Liver (tissue), 9 donors: ENCODE measurements around a stretch of chr2.

DNA sequence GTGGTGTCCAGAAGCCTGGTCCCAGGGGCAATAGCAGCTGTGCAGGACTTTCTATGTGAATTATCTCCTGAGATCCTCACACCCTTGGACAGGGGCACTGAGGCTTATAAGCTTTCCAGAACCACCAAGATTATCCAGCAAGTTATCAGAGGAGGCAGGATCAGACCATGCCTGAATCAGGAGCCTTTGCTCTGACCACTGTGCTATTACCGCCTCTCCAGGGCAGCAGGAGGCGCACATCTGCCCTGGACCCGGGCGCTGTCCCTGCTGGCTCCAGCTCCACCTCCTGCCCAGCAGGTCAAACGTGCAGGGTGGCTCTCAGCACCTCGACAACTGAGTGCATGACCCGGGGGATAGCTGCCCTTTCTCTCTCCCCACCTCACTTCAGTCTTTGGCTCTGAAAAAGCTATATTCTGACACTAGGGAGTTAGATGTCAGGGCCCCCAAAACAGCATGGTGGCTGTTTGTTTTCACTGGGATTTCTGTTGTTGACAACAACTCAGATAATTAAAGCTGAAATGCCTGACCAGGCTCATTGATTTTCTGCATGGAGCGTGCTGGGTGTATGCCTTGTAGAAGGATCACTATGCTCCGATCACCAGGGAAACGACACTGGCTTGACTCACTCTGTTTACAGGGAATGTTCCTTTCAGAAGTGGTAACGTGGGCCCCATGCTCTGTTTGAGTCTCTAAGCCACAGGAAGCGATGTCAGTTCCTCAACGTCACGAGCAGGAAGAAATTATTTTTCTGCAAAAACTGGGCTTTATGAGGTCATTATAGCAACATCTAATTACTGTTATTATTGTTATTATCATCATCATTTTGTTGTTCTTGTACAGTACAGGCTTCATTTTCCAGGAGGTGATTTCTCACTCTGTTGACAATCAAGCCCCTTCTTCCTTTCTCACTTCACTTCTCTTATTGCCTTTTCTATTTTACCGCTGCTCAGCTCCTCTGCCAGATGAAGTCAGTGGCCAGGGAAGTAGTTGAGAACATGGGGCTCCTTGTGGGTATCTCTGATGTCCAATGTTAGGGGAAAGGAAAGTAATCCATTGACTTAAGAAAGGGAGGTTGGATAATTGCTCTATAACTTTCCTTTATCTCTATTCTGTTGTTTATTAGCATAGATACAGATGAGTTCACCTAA is 125.6 kb downstream of the PLB1 start:
- PRO-cap, 5 experiments: peak in 4 of 5 experiments; most common plus-strand start position 332 of the sequence (in 2); most common minus-strand start position 614 of the sequence (in 4)
- RAMPAGE, long total RNA, 2 experiments: no peak in any of the 2 experiments
- RRBS: 17% methylated on average over 4 of the region's 15 CpGs

- PRO-cap, 5 experiments: no peak in any of the 5 experiments
- RAMPAGE, long total RNA, 2 experiments: no peak in any of the 2 experiments
- RRBS: no CpG with 5 or more reads among the region's 1 CpG
Observed at GRCh38 chr2:28661876-28662509, 89.6 kb upstream of the PPP1CB start.

DNA sequence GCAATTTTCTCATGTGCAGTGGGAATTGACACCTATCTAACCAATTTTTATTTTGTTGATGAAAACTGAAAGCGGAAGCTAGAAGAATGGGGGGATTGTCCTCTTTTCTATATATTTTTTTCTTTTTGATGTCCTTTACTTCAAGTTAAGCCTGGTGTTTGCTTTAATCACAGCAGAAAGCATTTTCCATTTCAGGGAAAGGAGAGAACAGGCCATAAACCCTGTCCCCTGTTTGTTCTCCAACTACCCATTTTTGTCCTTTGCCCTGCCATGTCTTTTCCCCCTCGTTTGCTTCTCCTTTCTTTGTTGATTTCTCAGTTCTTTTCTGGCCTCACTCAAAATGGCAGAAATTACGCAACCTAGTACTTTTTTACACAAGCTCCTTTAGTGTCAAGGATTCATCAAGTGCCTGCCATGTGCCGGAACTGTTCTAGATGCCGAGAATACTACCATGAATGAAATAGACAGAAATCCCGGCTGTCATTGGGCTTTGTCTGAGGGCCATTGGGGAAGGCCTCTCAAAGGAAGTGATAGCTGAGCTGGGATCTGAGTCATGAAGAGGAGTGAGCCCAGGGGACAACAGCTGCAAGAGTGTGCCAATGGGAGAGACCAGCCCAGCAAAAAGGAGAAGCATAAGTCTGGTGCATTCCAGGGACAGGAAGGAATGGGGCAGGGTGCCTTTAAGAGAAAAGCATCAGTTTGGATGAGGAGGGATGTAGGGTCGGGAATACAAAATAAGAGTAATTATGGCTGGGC is 34.4 kb upstream of the PPP1CB start:
- PRO-cap, 5 experiments: peak in 3 of 5 experiments; most common plus-strand start position 549 of the sequence (in 3); most common minus-strand start position 300 of the sequence (in 1)
- RAMPAGE, long total RNA, 2 experiments: no peak in any of the 2 experiments
- RRBS: no CpG with 5 or more reads among the region's 7 CpGs

- PRO-cap, 5 experiments: no peak in any of the 5 experiments
- RAMPAGE, long total RNA, 2 experiments: no peak in any of the 2 experiments
- RRBS: no CpG with 5 or more reads among the region's 4 CpGs
Observed at GRCh38 chr2:28755395-28756110, 3.9 kb downstream of the PPP1CB start.

- PRO-cap, 5 experiments: no peak in any of the 5 experiments
- RAMPAGE, long total RNA, 2 experiments: no peak in any of the 2 experiments
- RRBS: no CpG with 5 or more reads among the region's 2 CpGs
Observed at GRCh38 chr2:29033253-29033599, 41.1 kb downstream of the PCARE start.

DNA sequence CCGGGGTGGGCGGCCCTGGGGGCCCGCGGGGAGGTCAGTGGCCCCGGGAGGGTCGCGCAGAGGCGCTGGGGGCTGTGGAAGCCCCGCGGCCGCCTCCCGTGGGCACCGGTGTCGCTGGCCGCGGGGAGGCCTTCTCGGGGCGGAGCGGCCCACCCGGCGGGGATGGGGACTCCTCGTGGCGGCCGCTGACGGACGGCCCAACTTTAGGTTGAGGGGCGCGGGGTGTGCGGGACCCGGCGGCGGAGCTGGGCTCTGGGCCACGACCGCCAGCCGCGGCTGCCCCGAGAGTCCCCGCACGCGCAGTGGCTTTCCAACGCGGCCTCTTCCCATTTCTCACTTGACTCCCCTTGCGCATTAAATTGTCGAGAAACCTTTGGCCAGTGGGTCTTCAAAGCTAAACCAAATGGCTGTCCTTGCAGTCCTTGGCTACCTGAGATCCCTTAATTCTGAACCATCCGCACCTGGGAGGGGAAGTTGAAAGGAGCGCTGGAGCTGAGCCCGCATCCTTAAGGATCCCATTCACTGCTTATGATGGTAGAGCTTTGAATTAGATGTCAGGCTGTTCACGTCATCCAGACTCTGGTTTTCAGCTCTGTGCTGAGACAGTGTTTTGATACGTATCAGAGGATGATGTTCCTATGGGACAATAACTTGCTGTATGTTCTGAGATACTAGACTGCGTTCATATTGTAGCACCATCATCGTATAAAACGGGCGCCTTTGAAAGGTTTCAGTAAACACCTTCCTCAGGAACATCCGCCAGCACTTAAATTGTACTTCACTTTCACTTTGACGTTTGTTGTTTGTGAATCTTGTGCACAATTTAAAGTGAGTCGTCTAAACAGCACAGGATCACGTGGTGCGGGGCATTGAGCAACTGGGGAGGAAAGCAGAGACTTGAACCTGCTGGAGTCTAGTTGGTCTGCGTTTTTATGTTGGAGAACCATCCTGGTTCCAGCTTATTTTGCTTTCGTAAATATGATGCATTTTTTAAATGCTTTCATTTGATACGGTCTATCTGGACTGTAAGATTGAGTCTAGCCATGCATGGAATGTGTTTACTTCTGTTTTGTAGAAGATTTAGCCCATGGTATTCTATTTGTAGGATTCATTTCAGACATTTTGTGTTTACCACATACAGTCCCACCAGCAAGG is 888 bp downstream of the CLIP4 start:
- PRO-cap, 5 experiments: peak in 3 of 5 experiments; most common plus-strand start position 916 of the sequence (in 1); most common minus-strand start position 798 of the sequence (in 2)
- RAMPAGE, long total RNA, 2 experiments: no peak in any of the 2 experiments
- RRBS: 4% methylated on average over 28 of the region's 61 CpGs

DNA sequence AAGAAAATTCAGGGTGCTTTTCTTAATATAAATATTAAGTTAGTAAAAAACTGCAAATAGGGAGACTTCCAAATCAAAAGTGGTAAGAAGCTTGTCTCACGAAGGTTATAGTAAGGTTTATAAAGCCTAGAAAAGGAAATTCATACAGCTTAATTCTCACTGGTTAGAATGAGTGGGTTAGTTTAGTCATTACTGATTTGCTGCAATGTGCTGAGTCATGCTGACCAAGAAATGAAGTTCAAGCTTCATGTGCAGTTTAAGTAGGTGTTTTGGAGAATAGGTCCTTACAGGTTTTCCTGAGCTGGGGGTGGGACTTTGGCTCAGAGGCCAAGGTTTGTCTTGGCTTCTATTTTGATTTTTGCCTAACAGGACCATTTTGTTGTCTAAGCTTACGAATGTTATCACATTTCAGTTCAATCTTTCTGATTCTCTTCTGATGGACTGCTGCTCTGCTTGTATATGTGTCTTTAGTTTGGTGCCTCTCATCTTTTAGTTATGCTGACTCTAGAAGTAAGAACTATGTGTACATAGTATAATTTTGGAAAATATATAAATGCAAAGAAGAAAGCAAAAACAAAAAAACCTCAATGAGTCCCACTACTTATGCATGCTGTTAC is 15.1 kb downstream of the CLIP4 start:
- PRO-cap, 5 experiments: no peak in any of the 5 experiments
- RAMPAGE, long total RNA, 2 experiments: no peak in any of the 2 experiments
- RRBS: no CpG with 5 or more reads among the region's 2 CpGs

DNA sequence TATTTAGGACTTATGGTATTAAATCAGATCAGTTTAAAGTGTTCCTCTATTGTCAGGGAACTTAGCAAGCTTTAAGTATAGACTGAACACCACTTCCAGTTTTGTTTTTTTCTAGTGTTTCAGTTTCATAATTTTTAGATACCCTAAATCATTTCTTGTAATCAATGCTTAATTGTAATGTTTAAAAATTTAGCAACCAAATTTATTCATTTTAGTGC is 369.1 kb downstream of the CLIP4 start:
- PRO-cap, 5 experiments: peak in 1 of 5 experiments; most common minus-strand start position 110 of the sequence (in 1)
- RAMPAGE, long total RNA, 2 experiments: no peak in any of the 2 experiments

DNA sequence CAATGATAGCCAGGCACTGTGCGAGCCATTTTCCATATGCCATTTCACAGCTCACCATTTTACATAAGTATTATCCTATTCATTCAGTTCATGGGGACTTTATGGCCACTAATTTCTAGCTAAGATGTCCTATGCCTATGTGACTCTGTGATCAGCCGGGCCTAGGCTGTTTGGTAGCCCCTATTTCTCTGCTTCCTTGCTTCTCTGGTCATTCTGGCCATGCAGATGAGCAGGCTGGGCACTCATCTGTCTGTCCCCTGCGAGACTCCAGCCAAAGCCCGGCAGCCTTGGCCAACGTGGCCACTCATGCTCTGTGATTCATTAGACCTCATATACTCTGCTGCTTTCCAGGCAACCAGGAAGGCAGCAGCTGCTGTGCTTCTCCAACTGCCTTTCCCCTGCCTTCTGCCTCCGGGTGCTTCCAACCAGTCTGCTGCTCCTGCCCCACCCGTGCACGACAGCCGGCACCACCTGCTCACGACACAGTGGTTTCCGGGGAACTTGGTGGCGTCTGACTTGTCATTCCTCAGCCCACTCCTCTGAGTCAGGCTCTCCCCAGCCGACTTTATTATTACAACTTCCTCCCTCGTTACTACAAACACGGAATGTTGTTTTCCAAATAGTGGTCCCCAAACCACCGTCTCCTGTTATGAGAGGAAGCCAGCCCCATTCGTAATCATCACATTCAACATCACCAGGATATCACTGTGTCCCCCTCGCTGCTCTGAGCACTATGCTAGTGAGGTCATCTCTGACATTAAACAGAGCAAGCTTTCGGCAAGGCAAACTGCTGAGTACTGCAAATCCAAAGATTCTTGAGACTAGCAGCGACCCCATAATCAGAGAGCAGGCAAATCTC is 392.5 kb downstream of the ALK start:
- PRO-cap, 5 experiments: no peak in any of the 5 experiments
- RAMPAGE, long total RNA, 2 experiments: no peak in any of the 2 experiments
- RRBS: 61% methylated on average over 4 of the region's 20 CpGs

GRCh38 chr2:30202079-30202574 is 29.2 kb upstream of the LBH start:
- PRO-cap, 5 experiments: no peak in any of the 5 experiments
- RAMPAGE, long total RNA, 2 experiments: no peak in any of the 2 experiments
- RRBS: no CpG with 5 or more reads among the region's 1 CpG

- PRO-cap, 5 experiments: no peak in any of the 5 experiments
- RAMPAGE, long total RNA, 2 experiments: no peak in any of the 2 experiments
- RRBS: no CpG with 5 or more reads among the region's 6 CpGs
Observed at GRCh38 chr2:30359769-30360224, 87.2 kb upstream of the LCLAT1 start.

- PRO-cap, 5 experiments: no peak in any of the 5 experiments
- RAMPAGE, long total RNA, 2 experiments: no peak in any of the 2 experiments
- RRBS: no CpG with 5 or more reads among the region's 16 CpGs
Observed at GRCh38 chr2:30361629-30362931, 85.0 kb upstream of the LCLAT1 start.

DNA sequence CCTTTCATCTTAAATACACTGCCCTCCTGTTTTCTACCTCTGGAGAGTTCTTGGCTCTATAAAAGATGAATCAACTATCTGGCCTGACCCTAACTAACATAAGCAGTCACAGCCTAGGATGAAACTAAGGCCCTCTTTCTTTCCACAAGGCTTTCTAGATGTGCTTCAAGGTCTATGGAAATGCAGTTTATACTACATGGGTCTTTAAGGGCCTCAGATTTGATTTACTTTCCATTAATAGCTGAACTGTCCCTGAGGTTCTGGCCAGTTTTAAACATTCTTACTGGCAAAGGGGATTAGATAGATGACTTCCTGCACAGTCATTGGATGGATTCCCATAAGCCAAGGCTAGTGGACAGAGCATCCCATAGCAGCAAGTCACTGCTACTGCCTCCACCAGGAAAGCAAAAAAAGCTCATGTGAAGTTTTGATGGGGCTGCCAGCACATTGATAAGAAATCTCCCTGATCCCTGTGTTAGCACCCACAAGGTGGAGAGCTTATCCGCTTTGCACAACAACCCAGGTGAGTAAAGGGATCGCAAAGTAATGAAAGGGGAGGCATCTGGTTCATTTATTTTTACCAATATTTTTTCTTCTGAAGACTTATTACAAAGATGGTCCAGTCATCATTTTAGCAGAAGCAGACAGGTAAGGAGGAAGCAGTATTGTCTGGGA is 38.0 kb upstream of the LCLAT1 start:
- PRO-cap, 5 experiments: no peak in any of the 5 experiments
- RAMPAGE, long total RNA, 2 experiments: no peak in any of the 2 experiments
- RRBS: no CpG with 5 or more reads among the region's 2 CpGs

DNA sequence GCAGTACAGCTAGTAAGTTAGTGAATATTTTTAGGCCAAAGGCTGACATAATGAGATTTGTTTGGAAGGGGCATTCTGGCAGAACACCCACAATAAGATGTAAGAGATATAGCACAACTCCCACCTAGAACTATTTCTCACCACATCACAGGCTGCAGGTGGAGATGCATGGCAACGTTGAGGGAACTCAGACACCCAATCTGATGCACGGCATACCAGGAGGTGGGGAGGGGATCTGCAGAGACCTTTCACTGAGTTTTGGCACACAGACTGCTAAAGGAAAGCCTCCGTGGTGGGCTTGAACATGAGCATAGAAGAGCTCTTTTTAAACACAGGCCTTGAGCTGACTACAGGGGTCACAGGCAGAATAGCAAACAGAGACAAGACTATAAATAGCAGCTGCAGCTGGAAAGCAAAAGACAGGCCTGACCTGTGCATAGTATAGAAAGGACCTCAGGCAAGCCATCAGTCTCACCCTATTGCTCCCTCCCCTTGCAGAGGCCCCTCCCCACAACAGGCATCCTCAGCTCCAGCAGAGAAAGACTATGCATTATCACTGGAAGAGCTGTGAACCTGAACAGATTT is 25.5 kb upstream of the LCLAT1 start:
- PRO-cap, 5 experiments: no peak in any of the 5 experiments
- RAMPAGE, long total RNA, 2 experiments: no peak in any of the 2 experiments
- RRBS: no CpG with 5 or more reads among the region's 3 CpGs

- PRO-cap, 5 experiments: no peak in any of the 5 experiments
- RAMPAGE, long total RNA, 2 experiments: no peak in any of the 2 experiments
- RRBS: no CpG with 5 or more reads among the region's 2 CpGs
Observed at GRCh38 chr2:31319256-31319528, 85.2 kb downstream of the EHD3 start.

GRCh38 chr2:31332490-31332948 is 82.0 kb downstream of the XDH start:
- PRO-cap, 5 experiments: peak in 1 of 5 experiments; most common plus-strand start chr2:31332775 (in 1); most common minus-strand start chr2:31332635 (in 1)
- RAMPAGE, long total RNA, 2 experiments: no peak in any of the 2 experiments
- RRBS: no CpG with 5 or more reads among the region's 5 CpGs

DNA sequence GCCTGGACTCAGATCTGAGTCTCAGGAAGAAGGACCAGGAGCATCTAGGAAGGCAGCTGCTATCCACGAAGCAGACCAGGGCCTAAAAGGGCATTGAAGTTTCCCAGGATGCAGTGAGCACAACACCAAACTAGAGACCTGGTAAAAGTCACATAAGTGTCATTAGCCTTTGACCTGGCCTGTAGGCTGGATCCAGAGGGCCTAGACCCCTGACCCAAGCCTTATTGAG is 127.2 kb upstream of the SRD5A2 start:
- PRO-cap, 5 experiments: peak in 3 of 5 experiments; most common minus-strand start position 84 of the sequence (in 3)
- RAMPAGE, long total RNA, 2 experiments: no peak in any of the 2 experiments
- RRBS: no CpG with 5 or more reads among the region's 1 CpG

DNA sequence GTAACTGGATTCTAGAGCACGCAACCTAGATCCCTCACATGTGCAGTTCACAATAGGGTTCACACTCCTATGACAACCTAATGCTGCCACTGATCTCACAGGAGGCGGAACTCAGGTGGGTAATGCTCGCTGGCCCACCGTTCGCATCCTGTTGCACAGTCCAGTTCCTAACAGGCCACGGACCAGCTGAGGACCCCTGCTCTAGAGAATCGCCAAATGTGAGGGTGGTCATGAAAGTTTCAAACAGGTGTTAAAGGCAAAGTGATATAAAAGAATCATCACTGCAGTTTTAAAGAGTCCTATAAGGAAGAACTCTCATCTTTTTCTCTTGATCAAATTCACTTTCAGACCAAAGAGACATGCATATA is 106.3 kb downstream of the MEMO1 start:
- PRO-cap, 5 experiments: no peak in any of the 5 experiments
- RAMPAGE, long total RNA, 2 experiments: no peak in any of the 2 experiments
- RRBS: no CpG with 5 or more reads among the region's 7 CpGs

GRCh38 chr2:32328831-32329629 is 27.8 kb upstream of the BIRC6 start:
- PRO-cap, 5 experiments: peak in 3 of 5 experiments; most common plus-strand start chr2:32329316 (in 1); most common minus-strand start chr2:32329215 (in 1)
- RAMPAGE, long total RNA, 2 experiments: no peak in any of the 2 experiments
- RRBS: no CpG with 5 or more reads among the region's 9 CpGs

GRCh38 chr2:32574785-32575500 is 52.9 kb upstream of the TTC27 start:
- PRO-cap, 5 experiments: no peak in any of the 5 experiments
- RAMPAGE, long total RNA, 2 experiments: no peak in any of the 2 experiments
- RRBS: no CpG with 5 or more reads among the region's 15 CpGs